Breast epithelium (tissue), 2 donors: ENCODE measurements around a stretch of chr16.

GRCh38 chr16:6726478-6726930, 707.7 kb downstream of the RBFOX1 start:
- PRO-cap = no peak
- RAMPAGE, long total RNA, 2 experiments = no peak in any of the 2 experiments

- PRO-cap = no peak
- RAMPAGE, long total RNA, 2 experiments = no peak in any of the 2 experiments
Measured at GRCh38 chr16:8089582-8090291, 500.6 kb downstream of the TMEM114 start.

GRCh38 chr16:8551314-8551889, 38.9 kb downstream of the TMEM114 start:
- PRO-cap = no peak
- RAMPAGE, long total RNA, 2 experiments = no peak in any of the 2 experiments

DNA sequence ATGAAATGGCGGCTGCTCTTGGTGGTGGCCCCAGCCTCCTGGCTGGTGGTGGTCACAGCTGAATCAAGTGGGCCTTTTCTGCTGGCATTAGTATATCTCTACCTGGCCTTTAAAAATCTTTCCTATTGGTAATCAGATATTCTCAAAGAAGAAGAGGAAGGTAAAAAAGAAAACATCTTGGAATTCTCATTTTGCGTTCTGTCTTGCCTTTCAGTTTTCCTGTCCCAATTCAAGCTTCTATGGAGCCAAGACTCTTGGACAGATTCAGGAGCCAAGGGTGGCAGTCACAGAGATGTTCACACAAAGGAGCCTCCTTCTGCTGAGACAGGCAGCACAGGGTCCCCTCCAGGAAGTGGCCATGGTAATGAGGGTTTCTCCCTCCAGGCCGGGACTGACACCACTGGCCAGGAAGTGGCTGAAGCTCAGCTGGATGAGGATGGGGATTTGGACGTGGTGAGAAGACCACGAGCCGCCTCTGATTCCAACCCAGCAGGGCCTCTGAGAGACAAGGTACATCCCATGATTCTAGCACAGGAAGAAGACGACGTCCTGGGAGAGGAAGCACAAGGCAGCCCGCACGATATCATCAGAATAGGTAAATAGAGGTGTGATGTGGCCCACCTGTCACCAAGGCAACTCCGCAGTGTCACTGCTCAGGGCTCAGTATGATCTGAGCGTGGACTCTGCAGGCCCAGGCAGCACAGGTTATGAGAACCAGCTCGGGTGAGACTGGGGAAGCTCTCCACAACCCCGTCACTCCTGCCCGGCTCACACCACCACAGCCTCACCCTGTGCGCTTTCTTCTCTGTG, 7.2 kb downstream of the METTL22 start:
- PRO-cap = no peak
- RAMPAGE, long total RNA, 2 experiments = no peak in any of the 2 experiments

- PRO-cap = no peak
- RAMPAGE, long total RNA, 2 experiments = no peak in any of the 2 experiments
Measured at GRCh38 chr16:8643989-8645104, 22.8 kb downstream of the METTL22 start.

GRCh38 chr16:8739692-8740565, 57.5 kb downstream of the TMEM186 start:
- PRO-cap = no peak
- RAMPAGE, long total RNA, 2 experiments = no peak in any of the 2 experiments

DNA sequence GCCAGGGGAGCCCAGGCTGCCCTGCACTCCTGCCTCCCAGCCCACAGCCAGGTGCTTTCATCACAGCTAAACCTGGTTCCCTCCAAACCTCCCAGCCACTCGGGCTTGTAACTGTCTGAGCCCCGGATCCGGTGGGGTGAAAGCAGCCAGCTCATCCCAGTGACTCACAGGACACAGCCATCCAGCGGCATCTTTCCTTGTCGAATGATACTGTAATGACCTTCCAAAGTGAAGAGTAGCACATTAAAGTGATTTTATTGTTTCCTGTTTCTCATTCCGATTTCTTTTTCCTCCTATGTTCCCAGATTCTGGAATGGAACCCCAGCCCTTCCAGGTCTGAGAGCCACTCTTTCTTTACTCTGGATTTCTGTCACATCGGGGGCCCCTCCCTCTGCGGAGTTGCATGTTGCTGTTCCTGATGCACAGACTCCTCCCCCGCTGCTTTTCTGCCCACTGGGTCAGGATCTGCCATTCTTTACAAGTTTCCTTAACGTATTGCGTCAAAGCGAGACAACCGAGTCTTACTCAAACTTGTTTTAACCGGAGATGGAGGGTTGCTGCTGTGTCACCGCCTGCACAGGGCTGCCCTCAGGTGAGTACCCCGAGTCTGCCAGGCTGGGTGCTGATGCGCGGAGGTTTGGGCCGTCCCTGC, 19.6 kb downstream of the CARHSP1 start:
- PRO-cap = no peak
- RAMPAGE, long total RNA, 2 experiments = no peak in any of the 2 experiments

GRCh38 chr16:8856707-8857203, 12.1 kb downstream of the CARHSP1 start:
- PRO-cap = no peak
- RAMPAGE, long total RNA, 2 experiments = no peak in any of the 2 experiments

DNA sequence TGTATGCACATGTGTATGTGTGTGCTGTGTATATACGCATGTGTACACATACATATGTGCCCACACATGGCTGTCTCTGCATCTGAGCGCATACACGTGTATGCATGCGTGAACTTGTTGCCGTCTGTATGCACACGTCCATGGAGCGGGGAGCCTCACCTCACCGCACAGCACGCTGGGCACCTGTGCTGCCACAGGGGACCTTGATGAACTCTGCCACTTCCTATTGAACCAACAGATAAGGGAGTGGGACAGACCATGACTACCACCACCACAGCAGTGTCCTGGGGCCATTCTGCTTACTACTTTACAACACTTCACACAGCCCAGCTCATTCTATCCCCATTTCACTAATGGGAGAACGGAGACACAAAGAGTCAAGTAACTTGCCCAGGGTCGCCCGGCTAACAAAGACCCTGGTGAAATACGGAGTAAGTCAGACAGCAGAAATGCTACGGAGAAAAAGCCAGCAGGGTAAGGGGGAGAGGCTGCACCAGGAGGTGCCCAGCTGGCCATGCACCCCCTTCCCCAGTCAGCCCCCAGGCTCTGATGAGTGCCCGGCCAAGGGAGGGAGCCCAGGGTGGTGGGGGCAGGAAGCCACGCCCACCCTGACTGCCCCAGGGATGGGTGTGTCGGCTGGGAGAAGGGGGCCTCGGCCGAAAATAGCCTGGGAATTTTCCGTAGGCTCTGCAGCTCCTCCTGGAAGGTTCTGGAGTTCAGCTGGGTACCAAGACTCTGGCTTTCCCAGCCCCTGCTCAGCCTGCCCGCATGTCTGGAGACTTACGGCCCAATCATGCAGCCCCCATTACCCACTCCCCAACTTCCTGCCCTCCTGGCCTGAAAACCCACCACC, 4.4 kb downstream of the CARHSP1 start:
- PRO-cap = no peak
- RAMPAGE, long total RNA, 2 experiments = no peak in any of the 2 experiments

GRCh38 chr16:8989052-8989469, 25.4 kb upstream of the USP7 start:
- PRO-cap = no peak
- RAMPAGE, long total RNA, 2 experiments = no peak in any of the 2 experiments

DNA sequence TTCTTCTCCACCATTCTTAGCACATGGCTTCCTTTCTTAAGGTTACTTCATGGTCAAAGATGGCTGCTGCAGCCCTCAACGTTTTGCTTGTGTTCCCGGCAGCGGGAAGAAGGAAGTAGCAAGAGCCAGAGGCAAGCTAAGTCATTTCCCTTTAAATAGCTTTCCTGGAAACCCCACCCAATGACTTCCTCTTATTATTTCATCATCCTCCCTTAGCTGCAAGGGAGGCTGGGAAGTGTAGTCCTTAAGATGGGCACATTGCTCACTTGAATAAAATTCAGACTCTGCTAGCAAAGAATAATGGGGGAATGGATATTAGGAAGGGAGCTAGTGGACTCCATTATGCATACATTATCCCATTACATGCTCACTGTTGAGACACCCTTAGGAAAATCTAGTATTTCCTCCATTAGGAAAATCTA, 12.4 kb upstream of the HAPSTR1 start:
- PRO-cap = no peak
- RAMPAGE, long total RNA, 2 experiments = no peak in any of the 2 experiments

DNA sequence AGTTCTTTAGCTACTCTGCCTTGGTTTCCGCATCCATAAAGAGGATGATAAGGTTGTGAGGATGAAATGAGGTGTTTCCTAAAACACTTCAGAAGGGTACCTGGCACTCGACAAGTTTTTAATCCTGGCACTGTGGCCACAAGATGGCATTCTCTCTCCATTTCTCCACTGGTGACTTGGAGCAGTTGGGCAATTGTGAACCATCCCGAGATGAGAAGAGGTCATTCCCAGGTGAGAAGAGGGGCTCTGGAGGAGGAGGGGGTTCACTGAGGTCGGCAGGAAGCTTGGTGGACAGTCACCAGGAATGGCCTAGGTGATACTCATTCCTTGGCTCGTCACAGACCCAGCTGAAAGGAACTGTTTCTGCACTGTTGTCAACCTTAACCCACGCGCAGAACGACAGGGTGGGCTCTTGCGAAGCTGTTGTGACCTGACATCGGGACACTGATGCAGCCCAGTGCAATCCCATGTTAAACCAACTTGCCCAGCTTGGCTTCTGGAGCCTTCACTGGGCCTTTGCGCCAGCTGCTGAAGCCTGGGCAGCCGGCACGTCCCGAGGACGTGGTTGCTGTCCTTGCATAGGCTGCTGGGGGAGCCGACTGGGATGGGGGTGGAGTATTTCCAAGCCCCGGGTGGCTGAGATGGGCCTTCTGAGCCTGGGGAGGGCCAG, 34.0 kb downstream of the HAPSTR1 start:
- PRO-cap = no peak
- RAMPAGE, long total RNA, 2 experiments = no peak in any of the 2 experiments

GRCh38 chr16:9364510-9365022, 273.1 kb downstream of the HAPSTR1 start:
- PRO-cap = no peak
- RAMPAGE, long total RNA, 2 experiments = no peak in any of the 2 experiments

GRCh38 chr16:9541697-9542702, 450.6 kb downstream of the HAPSTR1 start:
- PRO-cap = no peak
- RAMPAGE, long total RNA, 2 experiments = no peak in any of the 2 experiments

- PRO-cap = no peak
- RAMPAGE, long total RNA, 2 experiments = no peak in any of the 2 experiments
Measured at GRCh38 chr16:10182022-10182264, 285 bp downstream of the GRIN2A start.

- PRO-cap = no peak
- RAMPAGE, long total RNA, 2 experiments = no peak in any of the 2 experiments
Measured at GRCh38 chr16:10362321-10362827, 23.5 kb upstream of the ATF7IP2 start.

DNA sequence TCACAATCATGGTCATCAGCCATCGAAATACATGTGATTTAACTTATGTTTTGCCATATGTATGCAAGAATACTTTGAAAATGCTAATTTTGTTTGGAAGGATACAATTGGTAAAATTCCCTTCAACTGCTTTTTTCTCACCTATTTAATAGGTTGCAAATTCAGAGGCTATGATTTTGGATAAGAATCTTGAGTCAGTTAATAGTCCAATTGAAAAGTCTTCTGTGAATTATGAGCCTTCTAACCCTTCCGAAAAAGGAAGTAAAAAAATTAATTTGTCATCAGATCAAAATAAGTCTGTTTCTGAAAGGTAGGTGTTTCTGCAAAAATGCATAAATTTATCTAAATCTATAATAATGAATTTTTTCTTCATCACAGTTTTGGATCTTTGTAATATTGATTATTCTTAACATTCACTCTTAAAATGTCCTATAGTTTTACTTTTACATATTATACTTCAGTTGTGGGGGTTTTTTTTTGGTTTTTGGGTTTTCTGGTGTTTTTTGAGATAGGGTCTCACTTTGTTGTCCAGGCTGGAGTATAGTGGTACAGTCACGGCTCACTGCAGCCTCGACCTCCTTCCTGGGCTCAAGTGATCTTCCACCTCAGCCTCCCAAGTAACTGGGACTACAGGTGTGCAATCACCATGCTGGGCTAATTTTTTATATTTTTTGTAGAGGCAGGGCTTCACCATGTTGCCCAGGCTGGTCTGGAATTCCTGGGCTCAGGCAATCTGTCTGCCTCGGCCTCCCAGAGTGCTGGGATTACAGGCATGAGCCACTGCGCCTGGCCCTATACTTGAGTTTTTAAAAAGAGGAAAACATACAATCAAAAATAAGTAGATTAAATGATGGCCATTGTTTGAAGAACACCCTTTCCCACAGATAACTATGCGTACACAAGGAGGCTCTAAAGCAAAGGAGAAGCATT, 71.6 kb downstream of the ATF7IP2 start:
- PRO-cap = no peak
- RAMPAGE, long total RNA, 2 experiments = no peak in any of the 2 experiments

GRCh38 chr16:10741867-10742405, 1.7 kb upstream of the NUBP1 start:
- PRO-cap = no peak
- RAMPAGE, long total RNA, 2 experiments = no peak in any of the 2 experiments

DNA sequence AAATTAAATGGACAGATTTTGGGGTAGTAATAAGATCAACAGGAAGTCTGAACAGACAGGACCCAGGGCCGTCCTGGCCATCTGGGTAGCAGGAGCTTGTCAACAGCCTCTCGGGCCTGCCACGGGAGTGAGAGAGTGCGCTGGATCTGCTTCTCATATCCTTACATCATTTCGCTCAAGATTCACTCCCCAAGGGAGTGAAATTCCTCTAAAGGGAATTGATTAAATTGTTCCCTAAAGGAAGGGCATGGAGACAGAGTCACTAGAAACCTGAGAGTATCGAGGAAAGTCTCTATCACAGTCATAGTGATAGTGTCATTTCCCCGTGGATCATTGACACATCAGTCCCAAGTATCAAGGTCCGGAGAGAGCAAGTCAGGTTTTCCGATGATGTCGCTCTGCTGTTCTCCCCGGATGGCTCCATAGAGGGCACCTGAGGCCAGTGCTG, 7.4 kb downstream of the NUBP1 start:
- PRO-cap = no peak
- RAMPAGE, long total RNA, 2 experiments = no peak in any of the 2 experiments

DNA sequence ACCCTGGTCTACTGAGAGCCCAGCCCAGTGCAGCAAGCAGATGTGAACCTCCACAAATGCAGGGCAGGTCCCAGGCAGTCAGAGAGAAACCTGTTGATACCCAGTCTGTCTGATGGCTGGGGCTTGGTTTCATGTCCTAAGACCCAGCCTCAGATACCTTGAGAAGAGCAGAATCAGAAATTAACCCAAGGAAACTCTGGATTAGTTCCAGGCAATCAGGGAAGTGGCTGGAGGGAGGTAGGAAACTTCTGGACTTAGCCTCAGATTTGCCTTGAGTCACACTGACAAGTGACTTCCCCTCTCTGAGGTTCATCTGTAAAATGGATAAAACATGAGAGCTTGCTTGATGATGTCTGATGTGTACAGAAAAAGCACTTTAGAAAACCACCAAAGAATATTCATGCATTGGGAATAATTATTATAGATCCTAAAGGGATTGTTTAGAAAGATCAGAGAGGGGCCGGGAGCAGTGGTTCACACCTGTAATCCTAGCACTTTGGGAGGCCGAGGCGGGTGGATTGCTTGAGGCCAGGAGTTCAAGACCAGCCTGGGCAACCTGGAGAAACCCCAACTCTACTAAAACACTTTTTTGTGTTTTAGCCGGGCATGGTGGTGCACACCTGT, 3.6 kb downstream of the CIITA start:
- PRO-cap = no peak
- RAMPAGE, long total RNA, 2 experiments = no peak in any of the 2 experiments